ENCODE data around the gene ABCA8.

GRCh38 chr17:68513082-68513879 is 1.1 kb downstream of the PRKAR1A start:
- RAMPAGE, long total RNA: no peak
- RRBS: 4% methylated on average over 4 of the region's 20 CpGs

DNA sequence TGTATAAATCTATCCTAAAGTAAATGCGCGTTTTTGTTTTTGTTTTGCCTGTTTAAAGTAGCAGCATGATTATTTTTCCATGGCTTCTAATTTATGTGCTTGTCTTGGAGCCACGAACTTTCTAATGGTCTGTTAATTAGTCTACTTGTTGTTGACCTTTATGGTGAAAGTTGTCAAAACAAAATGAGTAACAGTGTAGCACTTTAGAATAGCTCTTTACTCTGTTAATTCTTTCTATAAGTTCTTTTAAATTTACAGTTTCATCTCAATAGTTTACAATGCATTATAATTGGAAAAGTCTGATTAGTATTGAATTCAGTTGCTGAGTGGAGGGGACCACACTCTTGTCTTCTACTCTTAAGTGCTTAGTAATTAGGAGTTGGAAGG is 1.8 kb downstream of the PRKAR1A start:
- RAMPAGE, long total RNA: no peak
- RRBS: no CpG with 5 or more reads among the region's 3 CpGs

DNA sequence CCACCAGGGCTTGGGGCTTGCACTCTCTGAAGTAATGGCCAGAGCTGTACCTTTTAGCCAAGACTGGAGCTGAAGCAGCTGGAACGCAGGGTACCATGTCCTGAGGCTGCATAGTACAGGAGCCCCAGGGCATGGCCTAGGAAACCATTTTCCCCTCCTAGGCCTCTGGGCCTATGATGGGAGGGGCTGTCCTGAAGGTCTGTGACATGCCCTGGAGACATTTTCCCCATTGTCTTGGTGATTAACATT is 6.2 kb downstream of the PRKAR1A start:
- RAMPAGE, long total RNA: no peak
- RRBS: no CpG with 5 or more reads among the region's 1 CpG

DNA sequence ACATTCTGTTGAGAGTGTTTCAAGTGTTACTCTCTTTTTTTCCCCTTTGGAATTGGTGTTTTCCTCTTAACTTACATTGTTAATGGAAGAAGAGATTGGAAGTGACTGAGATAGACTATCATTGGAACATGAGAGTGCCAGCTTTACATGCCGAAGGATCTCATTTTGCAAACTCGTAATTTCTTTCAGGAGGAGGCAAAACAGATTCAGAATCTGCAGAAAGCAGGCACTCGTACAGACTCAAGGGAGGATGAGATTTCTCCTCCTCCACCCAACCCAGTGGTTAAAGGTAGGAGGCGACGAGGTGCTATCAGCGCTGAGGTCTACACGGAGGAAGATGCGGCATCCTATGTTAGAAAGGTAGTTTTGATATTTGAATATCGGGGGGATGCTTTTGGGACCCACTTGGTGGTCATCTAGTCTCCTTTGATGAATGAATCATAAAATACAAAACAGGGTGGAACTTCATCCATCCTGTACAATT is 10.4 kb downstream of the PRKAR1A start:
- RAMPAGE, long total RNA: no peak
- RRBS: no CpG with 5 or more reads among the region's 9 CpGs

- RAMPAGE, long total RNA: no peak
- RRBS: no CpG with 5 or more reads among the region's 12 CpGs
Measured at GRCh38 chr17:68591500-68591915, 9.7 kb downstream of the FAM20A start.

DNA sequence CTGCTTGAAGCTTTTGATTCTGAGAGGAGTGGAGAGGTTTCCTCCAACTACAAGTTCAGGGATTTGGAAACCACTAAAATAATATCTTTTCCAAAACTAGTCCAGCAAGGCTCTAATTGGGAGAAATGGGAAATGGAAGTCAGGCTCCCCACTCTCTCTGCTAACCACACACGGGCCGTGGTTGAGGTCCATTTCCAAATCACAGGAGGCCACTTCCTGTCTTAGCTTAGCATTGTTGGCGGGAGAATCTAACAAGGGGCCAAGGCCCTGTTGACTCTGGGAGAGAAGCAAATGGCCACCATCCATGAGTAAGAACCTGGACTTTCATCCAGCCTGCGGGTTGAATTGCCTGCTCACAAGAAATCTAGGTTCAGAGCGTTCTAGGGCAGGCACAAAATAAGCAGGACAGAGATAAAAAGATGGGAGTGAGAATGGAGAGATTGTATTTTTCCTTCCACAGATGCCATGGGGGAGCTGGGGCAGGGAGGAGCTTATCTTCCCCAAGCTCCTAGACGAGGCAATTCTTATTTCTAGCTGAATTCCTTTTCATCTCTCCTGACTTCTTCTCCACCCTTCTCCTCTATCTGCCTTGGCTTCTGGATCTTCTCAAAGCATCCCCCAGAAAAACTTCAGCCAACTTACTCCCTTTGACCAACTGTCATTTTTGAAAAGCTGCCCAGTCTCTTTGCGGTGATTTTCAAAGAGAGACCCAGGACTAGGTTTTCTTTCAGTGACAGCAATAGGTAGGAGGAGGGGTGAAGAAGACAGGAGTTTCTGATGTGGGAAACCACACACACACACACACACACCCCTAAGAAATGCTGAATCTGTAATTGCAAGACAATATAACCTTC is 5.5 kb downstream of the FAM20A start:
- RAMPAGE, long total RNA: no peak
- RRBS: no CpG with 5 or more reads among the region's 7 CpGs

DNA sequence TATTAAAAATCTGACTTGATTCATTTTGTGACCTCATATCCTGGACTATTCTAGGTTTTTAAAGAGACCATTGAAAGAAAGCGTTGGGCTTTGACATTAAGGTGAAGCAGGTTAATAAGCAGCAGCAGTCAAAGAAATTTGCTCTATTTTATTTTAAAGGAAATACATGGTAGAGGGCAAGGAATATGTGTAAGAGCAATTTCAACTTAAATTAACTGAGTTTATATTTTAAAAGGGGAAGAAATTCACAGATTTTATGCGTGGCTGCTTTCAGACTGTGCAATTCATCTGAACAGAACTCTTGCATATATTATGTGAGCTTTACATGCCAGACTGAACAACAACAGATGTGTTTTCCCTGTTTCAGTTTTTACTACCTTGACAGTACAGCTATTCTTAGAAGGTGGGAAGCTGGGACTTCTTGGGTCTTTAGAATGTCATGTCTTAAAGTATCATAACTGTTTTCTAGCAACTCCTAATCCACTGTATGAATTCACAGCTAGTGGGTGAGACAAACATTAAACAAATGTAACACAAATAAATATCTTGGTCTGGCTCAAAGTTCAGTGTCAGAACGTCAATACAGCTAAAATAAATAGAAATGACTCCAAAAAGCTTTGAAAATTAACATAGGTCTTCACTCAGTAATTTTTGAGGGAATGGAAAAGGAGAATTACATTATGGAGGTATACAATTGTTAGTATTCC is 10.5 kb upstream of the FAM20A start:
- RAMPAGE, long total RNA: no peak
- RRBS: no CpG with 5 or more reads among the region's 3 CpGs

- RAMPAGE, long total RNA: no peak
- RRBS: no CpG with 5 or more reads among the region's 4 CpGs
Measured at GRCh38 chr17:68661973-68662452, 60.8 kb upstream of the FAM20A start.

DNA sequence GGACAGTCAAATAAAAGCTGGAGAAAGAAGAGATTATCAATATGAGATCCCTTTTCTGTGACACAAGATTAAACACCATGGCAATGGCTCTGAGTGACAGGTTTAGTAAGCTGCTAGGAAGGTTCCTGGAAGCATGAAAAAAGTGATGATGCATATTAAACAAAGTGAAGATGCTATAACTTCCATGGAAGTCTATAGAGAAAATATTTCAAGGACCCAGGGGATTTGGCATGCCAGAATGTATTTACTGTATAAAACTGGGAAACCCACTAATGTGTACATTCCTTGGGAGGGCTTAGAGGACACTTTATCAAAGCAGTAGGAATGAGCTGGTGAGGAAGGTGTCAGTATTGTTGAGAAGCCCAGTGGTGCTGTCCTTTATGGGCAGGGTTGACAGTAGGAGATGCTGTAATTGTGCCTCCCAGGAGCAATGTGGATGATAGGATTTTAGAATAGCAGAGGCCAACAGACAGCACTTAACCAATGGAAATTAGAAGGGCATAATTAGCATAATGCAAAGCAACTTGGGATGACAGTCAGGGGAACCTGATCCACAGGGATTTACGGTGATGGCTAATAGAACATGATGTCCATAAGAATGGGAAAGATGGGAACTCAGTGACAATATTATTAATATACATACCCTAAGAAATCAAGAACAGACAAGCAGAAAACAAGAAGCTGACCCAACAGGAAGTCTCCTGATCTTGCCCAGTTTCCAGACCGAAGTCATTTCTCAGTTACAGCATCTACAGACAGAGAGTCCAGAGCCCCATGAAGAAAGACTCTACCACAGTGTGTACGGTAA is 132.9 kb downstream of the ABCA8 start:
- RAMPAGE, long total RNA: no peak
- RRBS: no CpG with 5 or more reads among the region's 3 CpGs

GRCh38 chr17:68950885-68951406 is 4.2 kb downstream of the ABCA8 start:
- RAMPAGE, long total RNA: no peak
- RRBS: no CpG with 5 or more reads among the region's 4 CpGs

GRCh38 chr17:68952970-68953919 is 1.9 kb downstream of the ABCA8 start:
- RAMPAGE, long total RNA: no peak
- RRBS: no CpG with 5 or more reads among the region's 5 CpGs

GRCh38 chr17:68955150-68955701 is at the start of gene ABCA8:
TSS of gene ABCA8 (minus strand) at chr17:68955392.
- RAMPAGE, long total RNA: start-site peak on the minus strand at chr17:68955338-68955387, 124 and 295 reads in 2 replicates
- RRBS: no CpG with 5 or more reads among the region's 3 CpGs

GRCh38 chr17:68994523-68995624 is 39.7 kb upstream of the ABCA8 start:
- RAMPAGE, long total RNA: no peak
- RRBS: no CpG with 5 or more reads among the region's 11 CpGs

- RAMPAGE, long total RNA: no peak
- RRBS: no CpG with 5 or more reads among the region's 2 CpGs
Measured at GRCh38 chr17:69027298-69027781, 33.4 kb downstream of the ABCA9 start.

DNA sequence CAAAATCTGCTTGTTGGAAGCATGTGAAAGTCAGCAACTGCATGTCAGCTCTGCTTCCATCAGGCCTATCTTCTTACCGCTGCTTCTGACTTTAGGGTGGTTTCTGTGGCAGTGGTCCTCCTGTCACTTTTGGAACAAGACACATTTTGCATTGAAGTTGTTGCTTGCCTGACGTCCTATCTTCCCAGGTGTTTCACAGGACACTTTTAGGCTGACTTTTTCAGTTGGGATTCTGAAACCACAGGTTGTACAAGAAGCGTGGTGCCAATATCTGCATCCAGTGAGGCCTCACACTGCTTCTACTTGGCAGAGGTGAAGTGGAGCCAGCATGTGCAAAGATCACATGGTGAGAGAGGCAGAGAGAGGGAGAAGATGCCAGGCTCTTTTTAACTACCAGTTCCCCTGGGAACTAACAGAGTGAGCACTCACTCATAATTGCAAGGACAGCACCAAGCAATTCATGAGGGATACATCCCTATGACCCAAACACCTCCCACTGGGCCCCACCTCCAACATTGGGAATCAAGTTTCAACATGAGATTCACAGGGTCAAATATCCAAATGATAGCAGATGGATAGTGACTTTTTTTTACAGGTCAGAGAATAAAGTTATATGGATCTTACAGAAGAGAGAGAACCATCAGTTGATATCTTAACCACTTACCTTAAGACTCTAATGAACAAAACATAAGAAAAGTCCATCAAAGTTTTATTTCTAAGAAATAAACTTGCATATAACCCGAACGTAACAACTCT is 5.8 kb upstream of the ABCA6 start:
- RAMPAGE, long total RNA: no peak
- RRBS: no CpG with 5 or more reads among the region's 5 CpGs

DNA sequence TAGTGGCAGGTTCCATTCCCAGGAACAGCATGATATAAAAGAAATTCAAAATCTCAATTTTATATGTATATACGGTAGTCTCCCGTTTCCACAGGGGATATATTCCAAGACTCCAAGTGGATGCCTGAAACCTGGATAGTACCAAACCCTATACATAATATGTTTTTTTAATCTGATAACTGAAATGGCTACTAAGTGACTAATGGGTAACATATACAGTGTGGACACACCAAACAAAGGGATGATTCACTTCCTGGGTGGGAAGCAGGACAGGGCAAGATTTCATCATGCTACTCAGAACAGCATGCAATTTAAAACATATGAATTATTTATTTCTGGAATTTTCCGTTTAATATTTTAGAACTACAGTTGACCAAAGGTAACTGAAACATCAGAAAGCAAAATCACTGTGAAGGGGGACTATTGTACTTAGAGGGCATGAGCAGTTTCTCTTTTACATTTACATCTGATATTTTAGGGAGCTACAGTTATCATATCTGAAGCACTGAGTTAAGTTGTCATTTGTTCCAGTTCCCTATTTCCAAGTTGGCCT is 34.0 kb upstream of the ABCA6 start:
- RAMPAGE, long total RNA: no peak
- RRBS: no CpG with 5 or more reads among the region's 3 CpGs

GRCh38 chr17:69227529-69227862 is 1.1 kb downstream of the ABCA10 start:
- RAMPAGE, long total RNA: no peak
- RRBS: no CpG with 5 or more reads among the region's 2 CpGs

DNA sequence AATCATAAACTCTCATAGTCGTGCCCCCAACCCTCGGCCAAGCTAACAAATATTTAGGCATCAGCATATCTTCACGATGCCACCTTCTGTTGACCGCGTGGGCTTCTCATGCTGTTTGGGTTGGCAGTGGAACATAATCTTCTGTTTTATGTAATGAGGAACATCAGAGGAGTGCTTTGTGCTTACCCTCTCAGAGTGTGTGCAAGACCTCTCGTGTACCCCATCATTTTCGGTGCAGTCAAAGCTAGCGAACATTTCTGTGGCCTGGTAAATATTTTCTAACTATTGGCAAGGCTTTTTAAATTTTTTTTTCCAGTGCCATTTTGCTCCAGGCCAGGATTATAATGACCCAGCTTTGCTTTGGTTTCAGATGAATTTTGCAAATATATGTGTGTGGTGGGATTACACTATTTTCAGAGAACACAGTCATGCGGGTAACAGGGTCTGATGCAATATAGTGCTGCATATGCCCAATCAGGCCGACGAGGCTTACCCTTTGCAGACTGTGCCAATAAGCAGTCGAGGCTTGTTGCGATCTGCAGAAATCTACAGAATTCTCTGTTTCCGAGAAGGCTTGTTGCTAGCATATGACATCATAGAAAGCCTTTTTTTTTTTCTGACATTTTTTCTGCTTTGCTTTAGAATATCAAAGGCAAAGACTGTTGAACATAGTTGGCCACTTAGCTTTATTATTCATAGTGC is 86.9 kb downstream of the MAP2K6 start:
- RAMPAGE, long total RNA: no peak
- RRBS: no CpG with 5 or more reads among the region's 14 CpGs

DNA sequence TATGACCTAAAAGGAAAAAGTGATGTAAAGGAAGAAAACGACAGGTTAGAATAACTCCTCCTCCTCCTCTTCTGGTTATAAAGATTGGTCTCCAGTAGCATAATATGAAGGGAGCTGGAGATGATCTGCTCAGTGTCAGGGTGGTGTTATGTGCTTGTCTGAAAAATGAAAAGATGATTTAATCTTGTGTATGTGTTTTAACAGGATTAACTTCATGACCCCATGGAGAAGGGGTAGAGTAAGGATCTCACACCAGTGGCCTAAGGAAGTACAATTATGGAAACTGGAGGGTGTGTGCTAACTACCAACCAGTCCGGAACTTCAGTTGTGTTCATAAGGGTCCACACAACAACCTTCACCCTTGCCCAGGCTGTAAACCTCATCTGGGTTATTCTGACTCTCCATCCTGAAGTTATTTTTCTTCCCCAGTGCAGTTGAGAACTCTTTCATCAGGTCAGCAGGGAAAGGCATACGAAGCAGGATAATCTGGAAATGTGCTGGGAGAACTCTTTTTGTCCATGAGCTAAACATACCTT is 158.8 kb downstream of the MAP2K6 start:
- RAMPAGE, long total RNA: no peak
- RRBS: no CpG with 5 or more reads among the region's 3 CpGs

DNA sequence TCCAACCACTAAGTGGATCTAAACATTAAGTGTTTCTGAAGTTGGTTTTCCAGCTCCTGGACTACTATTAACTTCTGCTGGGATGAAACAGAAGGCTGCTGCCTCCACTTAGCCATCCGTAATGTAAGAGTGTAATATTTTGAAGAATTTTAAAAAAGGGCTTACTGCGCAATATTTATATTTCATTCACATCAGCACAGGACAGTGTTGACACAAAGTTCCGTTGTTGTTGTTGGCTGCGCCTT is 167.7 kb upstream of the KCNJ16 start:
- RAMPAGE, long total RNA: no peak
- RRBS: no CpG with 5 or more reads among the region's 4 CpGs